A673 (cell line): ENCODE data around the genes IFT57 and TRAT1.

DNA sequence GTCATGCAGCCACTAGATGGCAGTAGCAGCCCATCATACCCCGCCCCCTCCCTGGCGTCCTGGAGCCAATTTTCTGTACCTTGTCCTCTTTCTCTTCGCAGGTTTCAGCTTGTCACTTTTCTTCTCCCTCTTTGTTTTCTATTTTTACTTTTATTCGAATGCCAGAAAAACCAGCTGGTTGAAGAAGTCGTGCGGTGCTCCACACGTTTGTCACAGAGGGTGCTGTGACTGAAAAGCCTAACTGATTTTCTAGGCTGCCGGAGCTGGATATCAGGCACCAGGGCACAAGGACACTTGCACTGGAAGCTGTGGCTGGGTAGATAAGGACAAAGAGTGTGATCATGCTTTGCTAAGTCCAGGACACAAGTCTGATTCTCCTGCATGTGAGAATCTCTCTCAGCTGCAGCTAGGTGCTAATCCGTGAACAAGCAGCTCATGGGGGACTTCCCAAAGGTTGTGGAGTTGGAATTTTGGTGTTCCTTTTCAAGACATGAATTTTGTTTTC lies 238.9 kb downstream of the ZPLD1 start:
- PRO-cap, result unidirectional peak, plus-strand start at position 83 of the sequence; bidirectional peak, plus-strand start at position 329 of the sequence, minus-strand start at position 328 of the sequence

- PRO-cap, result no peak
These were observed 516.4 kb upstream of the ALCAM start for GRCh38 chr3:104850372-104850663.

DNA sequence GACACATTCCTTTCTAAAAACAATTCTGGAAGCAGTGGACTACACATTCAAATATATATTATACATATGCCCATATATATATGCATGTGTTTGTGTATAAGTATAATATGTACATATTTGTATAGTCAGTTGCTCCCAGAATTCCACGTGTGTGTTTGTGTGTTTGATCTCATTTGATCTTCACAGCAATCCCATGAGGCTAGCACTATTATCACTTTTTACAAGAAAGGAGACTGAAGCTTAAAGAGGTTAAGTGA lies 2.1 kb upstream of the ALCAM start:
- PRO-cap, result no peak

- PRO-cap, result no peak
These were observed 157.5 kb downstream of the ALCAM start for GRCh38 chr3:105524200-105524622.

DNA sequence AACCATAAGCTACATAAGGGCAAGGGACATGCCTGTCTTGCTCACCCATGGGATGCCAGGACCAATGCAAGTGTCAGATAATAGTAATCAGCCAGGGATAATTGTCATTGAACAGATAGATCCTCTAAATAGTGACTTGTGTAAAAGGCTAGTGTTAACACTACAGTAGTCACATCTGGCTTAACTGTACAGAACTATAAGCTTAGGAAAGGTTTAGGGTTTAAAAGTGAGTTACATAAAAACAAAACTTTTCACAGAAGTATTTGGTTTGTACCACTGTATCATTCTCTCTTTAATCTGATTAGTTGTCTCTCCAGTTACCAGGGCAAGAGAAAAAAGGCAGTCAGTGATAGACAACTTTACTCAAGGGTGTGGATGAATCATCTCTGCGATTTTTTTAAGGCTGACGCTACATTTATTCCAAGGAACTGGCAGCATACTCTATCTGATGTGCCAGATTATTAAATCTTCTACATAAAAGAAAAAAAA lies 122.0 kb downstream of the CBLB start:
- PRO-cap, result no peak

DNA sequence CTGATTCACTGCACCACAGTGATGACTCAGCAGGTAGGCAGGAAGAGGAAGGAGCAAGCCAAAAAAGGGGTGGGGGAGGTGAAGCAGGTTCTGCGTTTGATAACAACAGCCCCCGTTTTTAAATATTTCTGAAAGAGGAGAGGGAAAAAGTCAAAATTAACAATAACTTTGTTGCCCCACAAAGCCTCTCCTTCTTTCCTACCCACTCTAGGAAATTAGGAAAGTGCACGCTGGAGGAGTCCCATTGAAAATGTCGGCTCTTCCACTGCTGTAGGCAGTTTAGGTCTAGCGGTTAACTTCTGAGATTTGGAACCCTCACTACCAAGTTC lies 9.8 kb upstream of the CCDC54 start:
- PRO-cap, result unidirectional peak, plus-strand start at position 61 of the sequence

- PRO-cap, result no peak
These were observed 52.1 kb downstream of the CCDC54 start for GRCh38 chr3:107429328-107429659.

DNA sequence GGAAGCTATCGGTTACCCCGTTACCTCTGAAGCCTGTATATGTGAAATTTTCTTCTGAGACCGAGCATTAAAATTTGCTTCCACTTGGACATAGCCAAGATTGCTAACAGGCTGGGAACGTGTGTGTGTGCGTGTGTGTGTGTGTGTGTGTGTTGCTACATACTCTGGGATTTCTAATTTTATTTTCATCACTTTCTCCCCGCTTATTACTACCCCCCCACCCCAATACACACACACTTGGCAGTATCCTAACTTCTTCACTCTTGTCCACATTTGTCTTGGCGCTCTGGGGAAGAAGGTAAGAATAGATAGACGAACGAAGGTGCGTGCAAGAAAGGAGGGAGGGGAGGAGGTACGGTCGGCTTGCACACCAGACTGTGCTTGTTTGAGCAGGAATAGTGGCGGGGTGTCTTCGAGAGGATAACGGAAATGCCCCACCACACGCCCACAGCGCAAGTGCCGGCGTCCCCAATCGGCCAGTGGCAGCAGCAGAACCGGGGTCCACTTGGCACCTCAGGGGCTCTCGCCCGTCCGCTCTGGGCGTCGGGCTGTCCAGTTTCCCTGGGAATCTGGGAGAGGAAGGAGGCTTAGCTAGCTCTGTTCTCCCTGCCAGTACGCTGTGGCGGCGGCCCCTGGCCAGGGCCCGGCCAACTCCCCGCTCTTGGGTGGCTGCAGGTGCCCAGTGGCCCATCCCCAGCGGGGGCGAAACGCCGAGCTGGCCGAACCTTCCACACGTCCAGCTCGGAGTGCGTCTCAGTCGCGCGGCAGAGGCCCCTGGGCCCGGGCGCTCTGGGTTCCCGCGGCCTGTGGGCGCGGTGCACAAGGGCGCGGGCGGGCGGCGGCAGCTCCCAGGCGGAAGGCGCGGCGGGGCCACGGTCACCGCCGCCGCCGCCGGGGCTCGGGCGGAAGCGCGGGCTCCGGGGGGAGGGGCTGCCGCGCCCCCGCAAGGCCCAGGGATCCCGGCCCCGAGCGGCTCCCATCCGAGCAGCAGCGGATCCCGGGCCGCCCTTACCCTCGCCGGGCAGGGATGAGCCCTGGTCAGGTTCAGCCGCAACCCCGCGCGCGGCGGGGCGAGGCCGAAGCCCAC lies 53.8 kb downstream of the CCDC54 start:
- PRO-cap, result unidirectional peak, plus-strand start at position 555 of the sequence; bidirectional peak, plus-strand start at position 756 of the sequence, minus-strand start at position 808 of the sequence

DNA sequence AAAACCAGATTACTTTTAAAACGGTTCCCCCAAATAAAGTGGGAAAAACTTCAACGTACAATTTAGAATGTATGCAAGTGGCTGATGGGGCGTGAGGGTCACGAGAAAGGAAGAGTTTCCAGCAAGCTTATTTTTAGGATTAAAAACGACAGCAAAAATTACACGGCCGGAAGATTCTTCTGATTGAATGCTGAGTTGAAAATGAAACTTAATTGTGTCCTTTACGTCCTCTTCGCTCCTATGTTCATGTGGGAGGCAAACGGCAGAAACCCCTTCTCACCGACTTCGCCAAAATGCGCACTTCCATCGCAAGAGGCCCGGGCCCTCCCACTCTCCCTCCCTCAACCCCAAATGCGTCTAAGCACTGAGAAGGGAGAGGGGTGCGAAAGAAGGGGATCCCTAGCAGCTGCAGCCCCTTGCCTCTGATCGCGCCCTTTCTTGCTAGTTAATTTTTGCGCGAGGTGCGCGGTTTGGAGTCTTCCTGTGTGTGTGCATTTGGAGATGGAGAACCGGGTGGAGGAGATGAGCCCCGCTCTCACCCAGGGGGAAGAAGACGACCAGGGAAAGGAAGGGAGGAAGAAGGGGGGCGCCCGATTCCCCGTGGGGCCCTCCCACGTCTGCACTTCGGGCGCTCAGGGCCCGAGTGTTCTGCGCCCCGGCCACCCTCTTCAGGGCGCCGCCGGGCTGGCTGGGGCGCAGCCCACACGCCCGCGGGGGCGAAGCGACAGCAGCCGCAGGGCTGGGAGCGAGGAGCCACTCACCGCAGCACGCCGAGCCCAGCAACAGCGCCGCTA lies 532 bp downstream of the CD47 start:
- PRO-cap, result bidirectional peak, plus-strand start at position 756 of the sequence, minus-strand start at position 645 of the sequence

DNA sequence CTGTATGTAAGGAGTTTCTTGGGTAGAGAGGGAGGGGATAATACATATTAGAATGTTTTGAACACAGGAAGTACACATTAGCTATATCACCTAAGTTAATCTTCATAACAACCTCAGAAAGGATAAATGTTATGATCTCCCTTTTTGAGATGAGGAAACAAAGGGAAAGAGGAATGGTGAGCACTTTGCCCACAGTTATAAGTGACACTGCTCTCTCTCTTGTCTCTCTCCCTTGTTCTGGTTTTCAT lies 2.2 kb upstream of the CD47 start:
- PRO-cap, result no peak

DNA sequence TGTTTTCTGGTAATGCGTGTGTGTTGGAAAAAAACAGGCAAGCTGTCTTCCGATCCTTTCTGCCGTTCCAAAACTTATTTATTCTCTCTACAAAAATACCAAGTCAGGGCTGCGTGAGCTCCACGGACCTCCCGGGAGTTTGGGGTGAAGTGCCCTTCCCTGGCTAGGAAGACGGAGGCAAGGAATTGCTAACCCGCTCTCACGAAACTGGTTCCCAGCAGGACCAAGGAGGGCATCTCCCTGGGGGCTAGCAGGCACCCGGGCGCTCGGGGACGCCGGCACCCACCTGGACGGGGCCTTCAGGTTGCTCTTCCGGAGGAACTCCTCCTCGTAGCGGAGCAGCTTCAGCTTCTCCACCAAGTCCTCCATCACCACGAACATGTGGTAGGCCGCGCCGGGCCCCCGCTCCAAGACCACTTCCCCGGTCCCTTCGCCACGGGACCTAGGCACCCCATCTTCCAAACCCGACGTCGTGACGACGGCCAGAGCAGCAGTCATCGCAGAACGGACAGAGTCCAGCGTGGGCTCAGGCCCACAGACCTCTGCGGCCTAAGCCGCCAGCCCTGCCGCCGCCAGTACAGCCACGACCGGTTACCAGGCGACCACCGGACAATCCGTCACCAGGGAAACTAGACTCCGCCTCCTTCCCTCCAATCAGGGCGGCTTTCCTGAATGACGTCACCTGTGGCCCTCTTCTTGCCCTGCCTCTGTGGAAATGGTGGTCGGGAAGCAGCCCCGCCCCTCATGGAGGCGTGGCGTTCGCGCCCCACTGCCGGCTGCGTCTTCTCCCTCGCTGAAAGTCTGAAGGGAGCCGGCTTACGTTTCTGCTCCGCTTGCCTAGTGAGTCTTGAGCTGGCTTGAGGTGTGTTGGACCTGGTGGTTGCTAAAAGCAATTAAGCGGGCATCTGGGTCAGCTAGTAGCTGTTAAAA lies at the start of gene IFT57:
IFT57 (minus strand) TSS at position 600 of the 930 bp plus-strand sequence.
- PRO-cap, result unidirectional peak, minus-strand start at position 381 of the sequence; bidirectional peak, plus-strand start at position 843 of the sequence, minus-strand start at position 631 of the sequence

GRCh38 chr3:108407805-108408469 lies 102.5 kb downstream of the MYH15 start:
- PRO-cap, result no peak

GRCh38 chr3:108756865-108757266 lies 344 bp downstream of the RETNLB start:
- PRO-cap, result no peak

DNA sequence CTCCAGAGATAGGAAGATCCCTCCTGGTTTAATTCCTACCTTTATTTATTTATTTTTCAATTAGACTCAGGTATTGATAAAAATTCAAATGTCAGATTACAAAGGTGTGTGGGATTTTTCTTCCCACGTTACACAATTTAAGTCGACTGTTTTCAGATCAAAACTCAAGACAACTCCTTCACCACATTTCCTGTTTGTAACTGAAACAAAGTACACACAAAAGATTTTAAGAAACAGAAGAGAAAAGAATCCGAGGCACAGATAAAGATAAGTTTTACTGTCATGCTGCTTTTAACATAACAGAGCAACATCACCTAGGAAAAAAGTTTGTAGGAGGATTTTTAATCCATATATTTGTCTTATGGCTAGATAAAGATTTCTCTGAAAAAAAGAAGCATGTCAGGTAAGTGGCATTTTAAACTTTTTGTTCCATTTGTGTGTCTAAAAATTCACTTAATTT lies at the start of gene TRAT1:
TRAT1 (plus strand) TSS at position 255 of the 460 bp plus-strand sequence.
- PRO-cap, result no peak

GRCh38 chr3:108862684-108863256 lies 40.2 kb downstream of the TRAT1 start:
- PRO-cap, result no peak

GRCh38 chr3:109806747-109807490 lies 469.6 kb upstream of the DPPA4 start:
- PRO-cap, result bidirectional peak, plus-strand start at chr3:109807166, minus-strand start at chr3:109807029

- PRO-cap, result no peak
These were observed 298.2 kb upstream of the NECTIN3 start for GRCh38 chr3:110773364-110773767.

GRCh38 chr3:110888350-110889590 lies 182.8 kb upstream of the NECTIN3 start:
- PRO-cap, result no peak

- PRO-cap, result no peak
These were observed 149.2 kb upstream of the CD96 start for GRCh38 chr3:111392759-111393134.

- PRO-cap, result no peak
These were observed 19.9 kb downstream of the CD96 start for GRCh38 chr3:111561795-111562310.